GM06990 (cell line): ENCODE results near the gene RPL32.

DNA sequence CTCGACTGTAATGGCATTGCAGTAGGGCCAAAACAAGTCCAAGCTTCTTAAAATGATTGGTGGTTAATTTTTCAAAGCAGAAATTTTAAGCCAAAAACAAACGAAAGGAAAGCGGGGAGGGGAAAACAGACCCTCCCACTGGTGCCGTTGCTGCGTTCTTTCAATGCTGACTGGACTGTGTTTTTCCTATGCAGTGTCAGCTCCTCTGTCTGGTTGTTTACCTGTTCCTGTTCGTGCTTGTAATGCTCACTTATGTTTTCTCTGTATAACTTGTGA is 24.6 kb upstream of the TIMP4 start:
- RRBS, result no CpG with 5 or more reads among the region's 6 CpGs

GRCh38 chr3:12393760-12394268 is 90.5 kb upstream of the TSEN2 start:
- RRBS, result no CpG with 5 or more reads among the region's 1 CpG

- RRBS, result no CpG with 5 or more reads among the region's 6 CpGs
These were observed 58.0 kb upstream of the TSEN2 start for GRCh38 chr3:12426189-12426735.

DNA sequence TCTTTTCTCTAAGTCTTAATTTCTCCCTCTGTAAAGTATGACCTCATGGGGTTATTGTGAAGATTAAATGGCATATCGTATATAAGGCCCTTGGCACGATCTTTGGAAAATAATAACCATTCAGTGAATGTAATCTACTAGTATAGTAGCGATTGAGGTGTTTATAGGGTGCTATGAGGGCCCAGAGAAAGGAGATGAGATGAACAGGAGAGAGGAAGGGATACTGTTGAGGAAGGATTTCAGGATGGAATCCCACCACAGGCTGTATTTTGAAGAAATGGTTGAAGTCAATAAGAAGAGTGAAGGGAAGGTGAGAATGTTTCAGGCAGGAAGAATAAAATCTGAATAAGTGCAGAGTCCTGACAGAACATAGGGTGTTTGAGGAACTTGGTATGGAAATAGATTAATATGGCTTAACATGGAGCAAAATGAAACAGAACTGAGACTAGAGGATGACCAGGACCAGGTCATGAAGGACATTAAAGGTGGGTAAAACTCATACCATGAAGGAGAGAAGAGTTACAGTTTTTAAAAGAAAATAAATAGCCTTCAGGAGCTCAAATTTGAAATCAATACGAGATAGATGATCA is 53.7 kb upstream of the TSEN2 start:
- RRBS, result no CpG with 5 or more reads among the region's 4 CpGs

DNA sequence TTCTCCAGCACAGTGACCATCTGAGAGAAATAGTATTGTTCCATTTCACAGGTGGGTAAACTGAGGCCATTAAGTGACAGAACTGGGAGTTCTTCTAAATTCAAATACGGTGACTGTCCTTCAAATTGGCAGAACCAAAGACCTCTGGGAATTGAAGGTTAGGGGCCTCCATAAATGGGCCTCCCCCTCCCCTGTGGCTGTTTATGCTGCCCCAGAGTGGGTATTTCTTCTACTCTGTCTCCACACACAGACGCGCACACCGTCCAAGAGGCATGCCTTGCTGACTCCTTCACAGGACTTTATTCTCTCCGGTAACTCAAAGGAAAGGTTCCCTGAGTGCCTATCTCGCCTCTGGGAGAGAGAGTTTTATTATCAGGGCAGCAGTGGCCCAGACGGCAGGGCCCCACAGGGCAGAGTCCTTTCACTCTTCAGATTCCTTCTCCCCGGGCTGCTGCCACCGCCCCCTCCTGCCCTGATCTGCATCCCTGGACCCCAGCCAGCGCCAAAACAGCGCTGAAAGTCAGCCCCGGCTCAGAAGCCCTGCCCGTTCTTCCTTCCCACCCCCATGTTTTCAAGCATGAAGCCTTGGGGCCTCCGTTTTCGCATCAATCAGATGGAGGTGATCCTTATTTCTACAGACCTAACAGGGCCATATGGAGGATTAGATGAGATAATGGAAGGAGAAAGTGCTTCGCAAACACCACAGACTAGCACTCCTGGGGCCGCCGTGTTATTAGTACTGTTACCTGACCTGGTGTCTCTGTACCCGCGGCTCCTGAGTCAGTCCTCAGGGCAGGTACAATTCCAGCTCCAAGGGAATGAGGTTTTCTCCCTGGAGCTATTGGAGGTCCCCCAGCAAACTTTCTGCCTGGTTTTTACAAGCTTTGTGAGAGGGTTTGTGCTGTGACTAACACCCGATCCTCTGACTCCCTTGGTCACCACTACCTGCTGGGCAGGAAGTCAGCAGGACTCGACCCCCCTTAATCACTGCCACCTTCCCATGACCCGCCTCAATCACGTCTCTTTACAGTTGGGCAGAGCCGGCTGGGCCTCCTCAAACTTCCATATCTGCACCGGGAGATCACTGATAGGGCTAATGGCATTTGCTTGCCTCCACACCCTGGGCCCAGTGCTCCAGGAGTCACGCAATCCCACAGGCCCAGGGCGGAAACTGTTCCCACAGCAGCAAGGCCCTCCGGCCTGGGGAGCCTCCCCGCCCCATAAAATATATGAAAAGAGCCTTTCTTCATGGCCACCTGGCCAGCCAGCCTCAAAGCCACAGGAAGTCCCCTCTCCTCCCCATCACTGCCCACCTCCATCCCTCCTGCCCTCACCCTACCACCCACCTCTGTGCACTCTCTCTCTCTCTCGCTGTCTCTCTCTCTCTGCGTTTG is 39.5 kb upstream of the TSEN2 start:
- RRBS, result 32% methylated on average over 8 of the region's 32 CpGs

DNA sequence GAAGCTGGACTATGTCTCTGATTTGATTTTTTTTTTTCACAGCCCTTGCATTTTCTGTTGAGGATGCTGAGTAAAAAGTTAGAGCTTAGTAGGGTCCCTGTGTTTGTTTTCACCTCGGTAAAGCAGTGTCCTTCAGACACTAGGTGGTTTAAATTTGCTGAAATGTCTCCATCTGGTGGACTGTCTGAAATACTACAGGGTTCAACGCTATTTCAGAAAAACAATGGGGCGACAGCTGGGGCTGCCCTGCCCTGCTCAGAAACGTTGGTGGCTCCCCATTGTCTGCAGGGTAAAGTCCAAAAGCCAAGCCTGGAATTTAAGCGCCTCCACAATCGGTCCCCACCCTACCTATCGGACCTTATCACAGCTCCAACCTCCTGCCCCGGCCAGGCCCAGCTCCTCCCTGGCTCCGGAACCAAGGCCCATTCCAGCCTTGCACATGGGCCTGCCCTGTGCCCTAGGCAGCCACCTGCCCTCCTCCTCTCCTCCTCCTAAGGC is 4.4 kb upstream of the TSEN2 start:
- RRBS, result no CpG with 5 or more reads among the region's 9 CpGs

- RRBS, result no CpG with 5 or more reads among the region's 11 CpGs
These were observed 705 bp downstream of the TSEN2 start for GRCh38 chr3:12484922-12485448.

- RRBS, result no CpG with 5 or more reads among the region's 4 CpGs
These were observed 5.4 kb downstream of the TSEN2 start for GRCh38 chr3:12489659-12490117.

DNA sequence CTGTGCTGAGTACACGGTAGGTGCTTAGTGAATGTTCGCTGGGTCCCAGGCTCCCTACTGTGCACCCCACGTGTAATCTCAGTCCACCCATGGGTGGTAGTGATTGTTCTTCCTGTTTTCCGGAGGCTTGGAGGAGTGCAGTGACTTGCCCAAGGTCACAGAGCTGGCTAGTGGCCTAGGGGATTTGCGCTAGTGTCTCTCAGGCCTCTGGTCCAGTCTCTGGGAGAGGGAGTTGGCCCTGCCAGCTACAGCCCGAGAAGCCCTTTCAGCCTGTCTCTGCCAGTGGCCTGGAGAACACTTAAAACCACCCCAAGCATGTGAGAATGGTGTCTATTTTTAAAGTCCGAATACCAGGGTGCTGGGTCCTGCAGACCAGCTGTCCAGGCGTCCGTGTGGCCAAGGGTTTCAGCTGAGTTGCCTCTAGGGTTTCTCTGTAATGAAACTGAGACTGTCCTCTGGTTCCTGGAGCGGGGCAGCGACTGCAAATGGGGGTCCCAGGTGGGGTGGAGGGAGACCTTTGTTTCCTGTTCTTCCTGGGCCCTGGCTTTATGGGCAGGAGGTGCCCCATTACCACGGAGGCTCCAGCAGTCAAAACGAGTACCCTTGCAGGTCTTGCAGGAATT is 2.1 kb downstream of the CAND2 start:
- RRBS, result no CpG with 5 or more reads among the region's 13 CpGs

DNA sequence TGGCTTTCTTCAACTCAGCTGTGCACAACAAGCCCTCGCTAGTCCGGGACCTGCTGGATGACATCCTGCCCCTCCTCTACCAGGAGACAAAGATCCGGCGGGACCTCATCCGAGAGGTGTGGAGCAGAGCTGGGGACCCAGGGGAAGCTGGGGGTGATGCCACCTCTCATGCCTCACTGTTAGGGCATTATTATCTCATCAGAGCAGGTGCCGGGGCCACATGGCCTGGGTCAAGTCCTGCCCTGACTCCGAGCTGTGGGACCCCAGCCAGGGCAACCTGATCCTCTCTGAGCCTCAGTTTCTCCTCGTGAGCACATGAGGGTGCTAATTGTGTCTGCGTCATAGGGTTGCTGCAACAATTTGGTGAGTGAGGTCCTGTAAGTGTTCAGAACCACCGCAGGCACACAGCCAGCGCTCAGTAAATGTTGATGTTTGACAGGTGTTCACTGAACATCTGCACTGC is 15.8 kb downstream of the RPL32 start:
- RRBS, result 76% methylated on average over 4 of the region's 11 CpGs

DNA sequence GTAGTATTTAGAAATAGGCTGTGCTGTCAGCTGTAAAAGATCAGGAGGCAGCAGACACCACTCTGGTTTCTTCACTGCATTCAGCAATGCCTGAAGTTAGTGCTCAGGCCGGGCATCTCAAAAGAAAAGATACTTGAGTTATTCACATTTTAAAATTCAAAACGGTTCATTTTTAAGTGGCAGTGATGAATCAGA is 7.2 kb downstream of the RPL32 start:
- RRBS, result no CpG with 5 or more reads among the region's 2 CpGs

DNA sequence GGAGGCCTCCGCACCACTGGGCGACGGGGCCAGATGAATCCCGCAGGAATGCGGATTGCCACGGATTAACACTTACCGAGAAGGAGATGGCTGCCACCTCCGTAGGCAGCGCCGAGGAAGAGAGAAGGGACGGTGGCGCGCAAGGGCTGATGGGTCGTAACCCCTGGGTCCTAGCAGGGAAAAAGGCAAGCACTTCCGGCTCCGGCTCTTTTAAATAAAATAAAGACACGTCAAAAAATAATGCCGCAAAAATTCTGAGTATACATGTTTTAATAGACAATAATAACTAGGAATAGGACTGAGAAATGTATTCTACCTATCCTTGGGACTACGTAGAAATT is at the start of gene RPL32:
Gene RPL32 (minus strand): TSS at position 148 of the 341 bp plus-strand sequence.
- RRBS, result no CpG with 5 or more reads among the region's 19 CpGs

DNA sequence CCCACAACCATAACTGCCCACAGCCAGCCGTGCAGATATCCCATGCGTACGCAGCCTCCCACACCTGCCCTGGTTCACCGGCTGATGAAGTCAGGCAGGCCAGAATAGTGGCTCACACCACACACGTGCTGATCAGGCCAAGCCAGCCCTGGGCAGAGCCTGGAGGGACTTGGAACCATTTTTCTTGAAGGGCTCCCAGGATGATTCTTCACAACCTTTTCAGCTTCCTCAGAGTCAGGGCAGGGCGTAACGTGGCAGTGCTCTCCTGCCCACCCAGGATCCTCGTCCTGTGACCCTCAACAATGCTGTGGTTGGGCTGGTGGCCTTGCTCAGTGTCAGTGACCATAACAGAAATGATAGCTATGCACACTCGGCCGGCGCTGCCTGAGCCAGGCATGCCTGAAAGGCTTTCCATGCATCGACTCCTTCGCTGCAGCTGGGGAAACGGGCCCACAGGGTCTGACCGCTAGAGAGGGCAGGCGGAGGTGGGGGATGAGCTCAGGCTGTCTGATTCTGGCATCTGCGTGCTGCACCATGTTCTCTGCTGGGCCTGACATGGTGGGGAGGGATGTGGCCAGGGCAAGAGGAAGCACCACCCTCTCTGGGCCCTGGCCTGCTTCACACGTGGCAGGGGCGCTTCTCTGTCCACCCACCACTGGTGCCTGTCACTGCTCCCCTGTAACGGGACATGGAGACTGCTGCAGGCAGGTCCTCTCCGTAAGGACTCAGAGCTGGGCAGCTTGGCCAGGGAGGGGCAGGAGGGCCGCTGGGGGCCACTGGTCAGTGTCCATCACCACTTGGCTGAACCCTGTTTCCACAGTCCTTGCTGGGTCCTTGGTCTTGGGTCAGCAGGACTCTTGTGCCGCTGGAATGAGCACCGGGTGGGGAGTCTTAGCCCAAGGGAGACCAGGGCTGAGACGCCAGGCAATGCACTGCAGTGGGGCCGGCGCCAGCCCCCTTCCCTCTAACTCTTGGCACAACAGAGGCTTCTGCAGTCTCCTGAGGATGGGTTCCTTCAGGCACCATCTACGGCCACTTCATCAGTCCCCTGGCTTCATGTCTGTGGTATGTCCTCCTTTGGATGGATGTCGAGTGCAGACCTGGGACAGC is 64.1 kb upstream of the RPL32 start:
- RRBS, result 84% methylated on average over 3 of the region's 29 CpGs

DNA sequence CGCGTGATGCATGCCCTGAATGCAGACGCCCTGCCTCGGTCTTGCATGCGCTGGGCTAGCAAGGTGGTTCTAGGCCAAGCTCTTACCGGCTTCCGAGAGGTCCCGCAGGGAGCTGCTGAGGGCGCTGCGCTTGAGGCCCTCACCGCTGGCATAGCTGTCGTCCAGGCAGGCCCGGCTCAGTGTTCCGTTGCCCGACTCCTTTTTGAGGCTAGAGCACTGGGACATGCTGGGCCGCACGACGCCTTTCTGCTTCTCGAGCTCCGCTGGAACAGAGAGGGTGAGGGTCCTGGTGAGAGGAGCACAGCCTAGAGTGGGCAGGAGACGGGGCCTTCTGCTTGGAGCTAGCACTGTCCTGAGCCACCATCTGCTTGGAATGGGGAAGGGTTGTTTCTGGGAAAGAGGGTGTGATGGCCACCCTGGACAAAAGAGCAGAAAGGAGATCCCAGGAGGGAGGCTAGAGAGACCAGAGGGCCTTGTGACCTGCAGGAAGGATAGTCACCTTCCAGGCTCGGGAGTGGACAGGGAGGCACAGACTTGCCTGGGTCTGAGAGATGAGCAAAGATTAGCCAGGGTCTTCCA is 67.0 kb upstream of the RPL32 start:
- RRBS, result 99% methylated on average over 6 of the region's 22 CpGs

- RRBS, result 100% methylated on average over 1 of the region's 13 CpGs
These were observed 82.2 kb upstream of the RPL32 start for GRCh38 chr3:12923497-12923982.

GRCh38 chr3:12942619-12943298 is 101.4 kb upstream of the RPL32 start:
- RRBS, result no CpG with 5 or more reads among the region's 14 CpGs

DNA sequence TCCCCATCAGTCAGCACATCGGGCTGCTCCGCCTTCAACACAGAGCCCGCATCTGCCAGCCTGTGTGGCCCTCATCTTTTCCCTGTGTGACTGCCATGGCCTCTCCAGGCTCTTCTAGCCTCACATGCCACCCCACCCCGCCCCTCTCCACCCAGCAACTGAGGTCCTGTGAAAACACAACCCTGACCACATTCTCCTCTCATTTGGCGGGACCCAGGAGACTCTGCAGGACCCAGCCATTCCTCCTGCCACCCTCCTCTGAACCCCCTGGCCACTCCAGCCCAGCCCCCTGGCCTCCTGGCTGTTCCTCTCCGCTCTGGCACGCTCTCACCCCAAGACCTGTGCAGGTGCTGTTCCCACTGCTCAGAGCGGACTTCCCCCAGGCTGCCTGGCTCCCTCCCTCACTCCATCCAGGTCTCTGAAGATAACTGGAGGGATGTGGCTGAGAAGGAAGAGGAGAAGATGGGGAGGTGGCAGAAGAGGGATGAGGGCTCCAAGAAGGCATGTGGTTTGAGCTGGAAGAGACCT is 111.1 kb upstream of the RPL32 start:
- RRBS, result no CpG with 5 or more reads among the region's 8 CpGs

DNA sequence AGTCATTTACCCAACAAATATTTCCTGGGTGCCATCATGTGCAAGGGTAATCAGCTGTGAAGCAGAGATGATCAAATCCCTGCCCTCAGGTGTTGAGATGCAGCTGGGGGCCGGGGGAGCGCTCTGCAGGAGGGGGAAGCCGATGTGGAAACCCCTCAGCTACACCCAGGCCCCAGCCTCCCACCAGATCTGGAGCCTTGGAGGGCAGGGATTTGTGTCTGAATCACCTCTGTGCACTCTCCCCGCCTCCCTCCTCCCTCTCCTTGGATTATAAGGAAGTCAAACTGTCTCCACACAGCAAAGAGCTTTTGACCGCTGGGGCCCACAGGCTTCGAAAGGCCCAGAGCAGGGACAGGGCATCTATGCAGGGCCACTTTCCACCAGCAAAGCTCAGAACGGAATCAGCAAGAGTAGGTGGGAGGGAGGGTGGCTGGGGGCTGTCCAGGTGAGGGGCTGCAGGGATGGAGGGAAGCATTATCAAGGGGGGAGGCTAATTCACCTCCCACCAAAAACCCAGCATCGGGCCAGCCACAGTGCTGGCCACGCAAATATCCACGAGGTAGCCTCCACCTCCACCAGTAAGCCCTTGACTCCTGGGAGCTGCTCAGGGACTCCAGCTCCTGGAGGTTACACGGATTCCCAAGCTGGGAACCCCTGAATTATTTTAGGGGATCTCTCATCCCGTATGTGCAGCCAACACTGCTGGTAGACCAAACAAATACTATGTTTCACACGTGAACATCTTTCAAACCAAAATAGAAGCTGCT is 68.8 kb downstream of the IQSEC1 start:
- RRBS, result no CpG with 5 or more reads among the region's 13 CpGs

GRCh38 chr3:13092292-13093048 is 19.2 kb upstream of the IQSEC1 start:
- RRBS, result 61% methylated on average over 5 of the region's 25 CpGs

DNA sequence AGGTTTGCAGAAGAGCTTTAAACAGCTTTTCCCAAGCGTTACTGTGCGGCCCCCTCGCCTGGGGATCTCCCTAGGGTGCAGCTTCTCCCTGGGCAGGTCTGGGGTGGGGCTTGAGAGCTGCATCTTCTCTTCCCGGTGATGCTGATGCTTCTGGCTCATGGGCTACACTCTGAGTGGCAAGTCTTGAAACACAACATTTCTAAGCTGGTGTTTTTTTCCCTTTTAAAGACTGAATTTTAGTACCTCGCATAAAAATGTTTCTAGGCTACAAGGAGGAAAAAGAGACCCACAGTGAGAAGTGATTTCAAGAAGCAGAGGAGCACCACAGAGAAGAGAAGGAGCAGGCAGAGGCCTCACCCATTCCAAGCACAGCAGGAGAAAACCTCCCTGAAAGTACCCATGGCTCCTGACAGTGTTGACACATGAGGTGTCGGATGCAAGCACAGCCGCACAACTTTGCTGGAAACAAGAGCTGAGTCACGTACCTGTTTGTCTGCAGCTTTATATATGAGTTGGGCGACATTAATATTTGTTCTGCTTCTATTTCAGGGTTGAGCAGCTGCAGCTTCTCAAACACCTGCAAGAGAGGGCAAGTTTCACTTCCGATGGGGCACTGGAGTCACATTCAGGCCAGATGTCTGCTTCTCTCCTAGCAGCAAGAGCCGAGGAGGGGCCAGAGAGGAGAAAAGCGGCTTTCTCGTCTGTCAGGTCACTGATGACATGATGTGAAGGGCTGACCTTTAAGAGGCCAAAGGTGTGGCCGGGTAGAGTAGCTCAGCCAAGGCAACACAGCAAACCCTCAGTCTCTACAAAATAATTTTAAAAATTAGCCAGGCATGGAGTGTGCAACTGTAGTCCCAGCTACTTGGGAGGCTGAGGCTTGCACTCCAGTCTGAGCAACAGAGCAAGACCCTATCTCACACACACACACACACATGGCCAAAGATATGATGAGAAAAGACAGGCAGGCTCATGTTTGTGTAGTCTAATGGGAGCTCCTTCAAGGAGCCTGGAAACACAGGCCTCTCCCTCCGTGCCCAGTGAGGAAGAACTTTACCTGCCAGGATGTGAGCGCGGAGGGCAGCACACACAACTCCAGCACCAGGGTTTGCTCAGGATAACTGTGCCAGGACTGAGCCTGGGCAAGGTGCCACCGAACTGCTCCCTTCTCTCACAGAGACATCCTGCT is 87.9 kb downstream of the NUP210 start:
- RRBS, result no CpG with 5 or more reads among the region's 18 CpGs